ENCODE measurements around a stretch of chr4.

- PRO-cap: no peak
Measured at GRCh38 chr4:113369482-113369851, 320.0 kb downstream of the ANK2 start.

DNA sequence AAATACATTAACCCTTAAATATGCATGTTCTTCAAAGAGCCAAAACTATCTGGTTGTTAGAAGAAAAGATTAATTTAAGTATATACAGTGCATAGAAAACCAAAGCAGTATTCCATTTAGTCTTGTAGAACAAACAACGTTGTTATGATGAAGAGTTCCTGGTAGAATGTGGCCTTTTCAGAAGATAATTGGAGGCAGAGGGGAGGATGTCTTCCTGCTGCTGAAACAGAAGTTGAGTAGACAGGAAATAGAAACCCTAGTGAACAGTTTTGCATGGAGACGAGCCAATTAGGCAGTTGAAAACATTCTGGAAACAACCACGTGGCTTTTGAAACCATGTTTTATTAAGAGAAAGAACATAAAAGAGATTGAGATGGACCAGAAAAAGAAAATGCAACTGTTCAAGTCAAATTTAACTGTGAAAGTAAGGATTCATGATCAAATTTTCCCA, 325.2 kb downstream of the CAMK2D start:
- PRO-cap: no peak

- PRO-cap: no peak
Measured at GRCh38 chr4:113445849-113446520, 315.6 kb downstream of the CAMK2D start.

- PRO-cap: no peak
Measured at GRCh38 chr4:113453226-113453664, 308.3 kb downstream of the CAMK2D start.

DNA sequence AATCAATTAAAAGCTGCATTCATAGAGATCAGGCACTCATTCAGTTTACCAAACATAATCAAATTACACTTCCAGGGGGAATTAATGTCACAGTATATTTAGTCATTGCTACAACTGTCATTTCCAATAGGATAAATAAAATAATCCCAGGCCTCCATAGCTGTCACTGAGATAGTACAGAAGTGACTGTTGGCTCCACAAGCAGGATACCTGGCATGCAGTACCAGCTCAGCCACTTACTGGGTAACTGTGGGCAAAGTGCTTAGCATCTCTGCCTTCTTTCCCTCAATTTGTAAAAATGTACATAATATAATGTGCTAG, 128.1 kb downstream of the CAMK2D start:
- PRO-cap: no peak

- PRO-cap: bidirectional peak, plus-strand start at chr4:113762787, minus-strand start at chr4:113762616
Measured at GRCh38 chr4:113762477-113762721, 861 bp upstream of the CAMK2D start.

GRCh38 chr4:113845060-113845529, 83.6 kb upstream of the CAMK2D start:
- PRO-cap: no peak

DNA sequence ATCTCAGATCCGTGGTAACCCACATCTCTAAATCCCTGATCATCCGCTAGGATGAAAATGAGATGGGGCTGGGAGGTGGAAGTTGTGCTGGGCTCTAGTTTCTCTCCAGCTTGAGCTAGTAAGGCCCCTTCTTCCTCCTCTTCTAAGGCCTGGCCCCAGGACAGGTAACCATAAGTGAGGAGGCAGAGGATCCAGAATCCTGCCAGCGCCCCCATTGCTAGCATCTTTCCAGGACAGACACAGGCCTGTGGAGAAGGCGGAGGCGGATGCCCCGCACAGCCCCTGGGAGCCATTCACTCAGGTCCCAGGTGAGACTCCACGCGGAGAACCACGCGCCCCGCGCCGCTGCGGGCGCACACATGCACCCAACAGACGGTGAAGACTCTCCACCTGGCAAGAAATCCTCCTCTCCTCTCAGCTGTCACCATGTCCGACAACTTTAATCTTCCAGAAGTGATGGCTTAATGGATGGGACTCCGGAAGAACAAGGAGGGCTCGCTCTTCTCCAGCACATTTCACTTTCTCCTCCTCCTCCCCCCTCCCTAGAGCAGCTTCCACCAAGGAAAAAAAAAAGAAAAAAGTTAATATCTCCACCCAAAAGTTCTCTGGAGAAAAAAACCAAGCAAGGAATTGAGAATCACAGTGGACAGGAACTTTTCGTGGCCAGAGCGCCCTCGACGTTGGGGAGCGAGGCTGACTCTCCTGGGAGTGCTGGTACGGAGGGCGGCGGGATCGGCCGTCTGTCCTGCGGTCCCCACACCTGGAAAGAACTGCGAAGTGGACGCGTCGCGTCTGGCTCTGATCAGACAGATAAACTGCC, 695 bp downstream of the ARSJ start:
- PRO-cap: no peak

GRCh38 chr4:113980007-113980209, 461 bp upstream of the ARSJ start:
- PRO-cap: no peak

- PRO-cap: no peak
Measured at GRCh38 chr4:114015645-114015920, 36.1 kb upstream of the ARSJ start.

- PRO-cap: no peak
Measured at GRCh38 chr4:114491588-114491890, 107.1 kb upstream of the UGT8 start.

- PRO-cap: no peak
Measured at GRCh38 chr4:118278029-118278285, 74.8 kb downstream of the PRSS12 start.

GRCh38 chr4:118279968-118280574, 72.7 kb downstream of the PRSS12 start:
- PRO-cap: no peak

GRCh38 chr4:119031619-119032439, 103.8 kb upstream of the MYOZ2 start:
- PRO-cap: no peak

- PRO-cap: no peak
Measured at GRCh38 chr4:119040676-119041213, 94.9 kb upstream of the MYOZ2 start.

DNA sequence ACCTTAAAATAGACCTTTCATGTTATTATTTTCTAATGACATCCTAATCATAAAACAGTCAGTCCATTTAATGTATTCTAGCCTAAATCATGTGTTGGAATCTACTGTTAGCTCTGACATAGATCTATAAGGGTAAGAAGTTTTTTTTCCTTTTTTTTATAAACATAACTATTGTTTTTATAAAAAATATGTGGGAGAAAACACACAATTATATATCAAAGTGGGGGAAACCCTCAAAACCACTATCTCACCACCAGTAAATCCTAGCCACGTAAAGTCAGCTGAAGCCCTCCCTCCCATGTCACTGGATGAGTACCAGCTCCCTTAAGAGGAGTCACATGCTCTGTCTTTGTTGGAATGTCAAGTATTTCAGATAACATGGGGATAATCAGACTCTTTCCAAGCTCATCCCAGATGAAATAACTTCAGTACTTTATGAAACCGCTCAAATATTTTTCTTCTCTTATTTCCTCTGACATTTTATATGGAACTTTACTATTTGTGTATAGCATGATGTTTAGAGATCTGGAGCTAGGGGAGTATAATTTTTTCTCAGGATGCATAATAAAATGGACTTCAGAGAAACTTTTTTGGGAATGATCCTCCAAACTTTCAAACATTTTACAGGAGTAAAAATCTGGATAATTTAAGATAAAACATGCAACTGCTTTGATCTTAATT, 2.4 kb downstream of the MYOZ2 start:
- PRO-cap: no peak

DNA sequence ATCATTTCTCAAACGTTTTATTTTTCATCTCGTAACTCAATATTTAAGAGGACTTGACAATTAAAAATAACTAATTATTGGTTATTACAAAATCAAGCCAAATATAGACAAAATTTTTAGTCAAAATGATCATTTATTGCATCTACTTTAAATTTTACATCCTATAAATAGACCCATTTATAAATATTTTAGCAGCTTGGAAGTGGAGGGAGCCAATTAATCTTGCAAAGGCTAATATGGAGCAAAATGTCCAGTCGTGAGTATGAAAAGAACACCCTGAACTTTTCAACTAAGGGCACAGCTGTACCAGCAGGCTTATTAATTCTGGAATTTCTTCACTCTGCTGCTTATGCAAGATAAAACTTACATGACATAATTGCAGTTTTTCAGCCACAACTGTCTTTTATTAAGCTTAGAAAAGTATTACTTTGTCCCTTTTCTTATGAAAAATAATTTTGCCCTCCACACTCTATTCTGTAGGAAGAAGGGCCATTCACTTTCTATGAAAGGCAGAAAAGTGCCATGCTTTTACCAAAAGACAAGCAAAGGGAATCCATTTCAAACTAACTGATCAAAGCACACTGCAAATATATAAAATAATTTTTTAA, 22.9 kb upstream of the USP53 start:
- PRO-cap: no peak

- PRO-cap: no peak
Measured at GRCh38 chr4:119209059-119209421, 3.5 kb upstream of the USP53 start.

- PRO-cap: no peak
Measured at GRCh38 chr4:119271173-119272180, 29.0 kb downstream of the C4orf3 start.

DNA sequence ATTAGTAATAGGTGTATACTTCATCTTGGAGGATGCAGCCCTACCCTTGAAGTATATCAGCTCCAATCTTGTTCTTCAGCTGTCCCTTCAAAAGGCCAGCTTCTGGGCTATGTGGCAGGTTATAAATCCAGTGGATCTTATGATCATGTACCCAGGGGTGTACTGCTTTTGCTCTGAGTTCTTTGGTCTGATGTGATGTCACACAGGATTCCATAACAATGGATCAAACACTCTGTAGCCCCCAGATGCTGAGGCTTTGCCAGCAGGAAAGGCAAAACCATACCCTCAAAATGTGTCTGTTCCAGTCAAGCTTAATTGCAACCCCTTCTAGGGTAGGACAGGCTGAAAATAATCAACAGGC, 152.5 kb downstream of the PDE5A start:
- PRO-cap: no peak